ENCODE data around the genes CCDC9B, DISP2 and KNSTRN.

GRCh38 chr15:39582865-39583028 is 1.9 kb downstream of the THBS1 start:
- RRBS, result no CpG with 5 or more reads among the region's 1 CpG

GRCh38 chr15:39587202-39587641 is 6.3 kb downstream of the THBS1 start:
- RRBS, result no CpG with 5 or more reads among the region's 16 CpGs

DNA sequence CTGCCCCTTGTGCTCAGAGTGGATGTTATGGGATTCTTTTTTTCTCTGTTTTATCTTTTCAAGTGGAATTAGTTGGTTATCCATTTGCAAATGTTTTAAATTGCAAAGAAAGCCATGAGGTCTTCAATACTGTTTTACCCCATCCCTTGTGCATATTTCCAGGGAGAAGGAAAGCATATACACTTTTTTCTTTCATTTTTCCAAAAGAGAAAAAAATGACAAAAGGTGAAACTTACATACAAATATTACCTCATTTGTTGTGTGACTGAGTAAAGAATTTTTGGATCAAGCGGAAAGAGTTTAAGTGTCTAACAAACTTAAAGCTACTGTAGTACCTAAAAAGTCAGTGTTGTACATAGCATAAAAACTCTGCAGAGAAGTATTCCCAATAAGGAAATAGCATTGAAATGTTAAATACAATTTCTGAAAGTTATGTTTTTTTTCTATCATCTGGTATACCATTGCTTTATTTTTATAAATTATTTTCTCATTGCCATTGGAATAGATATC is 15.8 kb downstream of the THBS1 start:
- RRBS, result no CpG with 5 or more reads among the region's 1 CpG

GRCh38 chr15:40052395-40053026 is 13.5 kb upstream of the SRP14 start:
- RRBS, result no CpG with 5 or more reads among the region's 9 CpGs

GRCh38 chr15:40252080-40252393 is 13.2 kb downstream of the PAK6 start:
- RRBS, result 20% methylated on average over 15 of the region's 26 CpGs

- RRBS, result 7% methylated on average over 19 of the region's 95 CpGs
Measured at GRCh38 chr15:40290528-40291933, 8.2 kb upstream of the ANKRD63 start.

- RRBS, result 83% methylated on average over 7 of the region's 25 CpGs
Measured at GRCh38 chr15:40337504-40338264, 3.1 kb downstream of the CCDC9B start.

- RRBS, result no CpG with 5 or more reads among the region's 19 CpGs
Measured at GRCh38 chr15:40340524-40341172, at the start of gene CCDC9B. TSS of gene CCDC9B (minus strand) at chr15:40340939.

GRCh38 chr15:40353664-40354150 is 2.9 kb downstream of the PHGR1 start:
- RRBS, result no CpG with 5 or more reads among the region's 5 CpGs

DNA sequence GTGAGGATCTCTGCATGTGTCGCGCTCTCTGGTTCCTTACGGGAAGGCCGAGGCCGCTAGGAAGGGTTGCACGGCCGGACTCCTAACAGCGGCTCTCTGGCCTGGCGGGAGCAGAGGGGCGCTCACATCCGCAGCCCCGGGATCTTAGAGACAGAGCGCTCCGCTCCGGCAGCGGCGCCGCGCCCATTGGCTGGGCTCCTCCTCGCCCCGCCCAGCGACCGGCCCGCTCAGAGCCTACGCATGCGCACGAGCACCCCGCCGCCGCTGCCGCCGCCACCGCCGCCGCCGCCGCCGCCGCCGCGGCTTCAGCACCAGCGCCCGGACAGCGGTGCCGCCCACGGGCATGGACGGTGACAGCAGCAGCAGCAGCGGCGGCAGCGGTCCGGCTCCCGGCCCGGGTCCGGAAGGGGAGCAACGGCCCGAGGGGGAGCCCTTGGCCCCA is at the start of gene DISP2:
Gene DISP2, plus strand, starts transcription at position 241 of the 442 bp plus-strand sequence.
- RRBS, result 2% methylated on average over 27 of the region's 56 CpGs

DNA sequence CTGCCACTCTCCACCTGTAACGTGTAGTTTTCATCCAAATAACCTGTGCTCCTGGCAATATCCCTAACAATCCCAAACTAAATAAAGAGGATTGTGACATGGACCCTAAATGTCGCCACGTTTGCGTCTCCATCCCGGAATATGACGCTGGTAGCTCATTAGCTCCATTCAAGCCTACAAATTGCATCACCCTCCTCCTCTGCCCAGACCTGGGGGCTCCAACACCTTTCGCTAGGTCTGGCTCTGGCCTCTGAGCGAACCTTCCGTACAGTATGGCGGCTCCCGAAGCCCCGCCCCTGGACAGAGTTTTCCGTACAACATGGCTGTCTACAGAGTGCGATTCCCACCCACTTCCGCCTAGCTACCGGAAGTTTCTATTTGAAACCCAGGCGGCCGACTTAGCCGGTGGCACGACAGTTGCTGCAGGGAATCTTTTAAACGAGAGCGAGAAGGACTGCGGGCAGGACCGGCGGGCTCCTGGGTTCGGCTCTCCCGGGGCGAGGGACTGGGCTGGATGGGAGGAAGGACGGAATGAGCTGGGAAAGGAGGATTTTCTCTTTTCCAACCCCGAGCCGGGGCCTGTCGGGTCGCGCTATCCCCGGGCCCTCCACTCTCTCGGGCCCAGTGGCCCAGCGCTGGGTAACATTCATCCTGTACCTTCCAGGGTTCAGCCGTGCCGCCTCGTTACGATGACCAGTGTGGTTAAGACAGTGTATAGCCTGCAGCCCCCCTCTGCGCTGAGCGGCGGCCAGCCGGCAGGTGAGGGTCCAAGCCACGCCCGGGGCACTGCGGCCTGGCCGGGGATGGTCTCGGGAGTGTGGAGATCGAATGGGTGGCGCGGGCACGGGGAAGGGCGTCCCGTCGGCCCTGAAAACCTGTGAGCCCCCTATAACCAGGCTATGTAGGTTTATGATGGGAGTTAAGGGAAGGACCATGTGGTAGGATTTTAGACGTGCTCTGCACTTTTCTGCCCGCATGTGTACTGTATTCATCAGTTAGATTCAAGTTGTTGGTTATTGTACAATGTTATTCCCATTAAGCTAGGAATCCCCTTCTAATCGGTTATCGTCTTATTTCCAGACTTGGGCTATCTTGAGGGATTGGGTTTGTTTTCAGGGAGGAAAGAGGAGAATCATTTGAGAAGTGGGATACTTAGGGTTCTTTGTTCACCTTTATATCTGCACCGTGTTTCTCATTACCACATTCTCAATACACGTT is at the start of gene KNSTRN:
Gene KNSTRN, plus strand, starts transcription at position 158 of the 1,218 bp plus-strand sequence.
- RRBS, result 2% methylated on average over 11 of the region's 63 CpGs

GRCh38 chr15:40452322-40452859 is 11.6 kb downstream of the BAHD1 start:
- RRBS, result no CpG with 5 or more reads among the region's 9 CpGs

GRCh38 chr15:40464984-40465664 is 5.7 kb upstream of the CHST14 start:
- RRBS, result no CpG with 5 or more reads among the region's 5 CpGs

- RRBS, result no CpG with 5 or more reads among the region's 14 CpGs
Measured at GRCh38 chr15:40549165-40550384, 15.3 kb downstream of the CCDC32 start.

- RRBS, result no CpG with 5 or more reads among the region's 8 CpGs
Measured at GRCh38 chr15:40691574-40692163, 3.3 kb upstream of the RAD51 start.

DNA sequence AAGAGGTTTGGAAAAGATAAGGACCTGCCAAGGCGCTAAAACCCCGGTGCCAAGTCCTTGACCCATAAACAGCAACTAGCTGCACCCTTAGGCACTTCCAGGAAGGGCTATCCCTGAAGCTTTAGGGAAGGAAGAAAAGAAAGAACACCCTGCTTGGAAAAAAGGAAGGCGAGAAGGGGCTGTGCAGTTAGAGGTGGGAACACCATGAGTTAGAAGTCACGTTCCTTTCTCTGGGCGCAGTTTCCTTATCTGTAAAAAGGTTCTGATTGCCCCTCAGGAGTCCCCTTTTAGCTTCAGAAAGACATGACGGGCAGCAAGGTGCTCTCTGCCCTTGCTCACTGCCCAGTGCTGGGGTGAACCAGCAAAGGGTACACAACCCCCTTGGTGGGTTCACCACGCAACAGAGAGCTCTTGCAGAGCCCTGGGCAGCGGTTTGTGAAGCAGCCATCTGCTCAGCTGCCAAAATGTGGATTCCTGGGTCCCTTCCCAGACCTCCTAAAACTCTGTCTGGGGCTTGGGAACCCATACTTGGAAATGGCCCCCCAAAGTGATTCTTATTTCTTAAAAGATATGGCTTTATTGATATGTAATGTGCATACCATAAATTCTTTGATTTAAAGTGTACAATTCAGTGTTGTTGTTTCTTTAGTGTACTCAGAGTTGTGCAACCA is 871 bp downstream of the GCHFR start:
- RRBS, result no CpG with 5 or more reads among the region's 8 CpGs

- RRBS, result no CpG with 5 or more reads among the region's 6 CpGs
Measured at GRCh38 chr15:40847361-40847927, 3.6 kb downstream of the SPINT1 start.

- RRBS, result no CpG with 5 or more reads among the region's 18 CpGs
Measured at GRCh38 chr15:40852656-40853756, 9.2 kb downstream of the SPINT1 start.

DNA sequence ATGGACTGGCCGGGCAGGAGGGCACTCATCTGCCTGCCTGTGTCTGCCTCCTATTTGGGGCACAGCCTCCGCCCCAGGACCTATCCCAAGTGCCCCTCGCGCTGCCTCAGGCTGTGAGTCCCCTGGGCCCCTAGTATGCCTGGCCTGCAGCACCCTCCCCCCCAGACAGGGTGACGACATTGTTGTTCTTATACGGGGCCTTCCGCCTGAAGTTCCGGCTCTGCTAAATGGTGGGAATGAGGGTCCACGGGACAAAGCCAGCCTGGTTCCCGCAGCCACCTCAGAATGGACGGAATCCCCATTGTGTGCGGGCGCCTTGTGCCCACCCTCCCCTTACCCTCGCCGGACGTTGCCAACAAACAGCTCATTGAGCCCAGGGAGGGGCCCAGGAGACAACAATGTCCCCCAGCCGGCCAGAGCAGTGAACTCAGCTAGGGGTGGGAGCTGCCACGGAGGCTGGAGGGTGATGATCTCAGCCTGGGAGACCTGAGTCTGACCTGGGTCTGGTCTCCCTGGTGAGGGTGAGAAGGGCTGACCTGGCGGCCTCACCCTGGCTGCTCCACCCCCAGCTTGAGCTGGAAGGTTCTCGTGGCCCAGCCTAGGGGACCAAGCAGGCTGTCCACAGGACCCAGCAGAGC is 10.3 kb upstream of the DLL4 start:
- RRBS, result 49% methylated on average over 4 of the region's 20 CpGs

- RRBS, result 65% methylated on average over 1 of the region's 19 CpGs
Measured at GRCh38 chr15:40937844-40938632, 8.9 kb downstream of the DLL4 start.

Measured in AG08470 (cell line).